Vein endothelial cell (primary cell): ENCODE results near the gene COPS4.

- CAGE, long polyA plus RNA, result no peak
Observed at GRCh38 chr4:78622300-78623035, 70.9 kb downstream of the ANXA3 start.

- CAGE, long polyA plus RNA, result no peak
Observed at GRCh38 chr4:78644628-78644964, 93.0 kb downstream of the ANXA3 start.

GRCh38 chr4:78645695-78646793 lies 94.5 kb downstream of the ANXA3 start:
- CAGE, long polyA plus RNA, result no peak

GRCh38 chr4:78691835-78692443 lies 84.2 kb upstream of the BMP2K start:
- CAGE, long polyA plus RNA, result no peak

DNA sequence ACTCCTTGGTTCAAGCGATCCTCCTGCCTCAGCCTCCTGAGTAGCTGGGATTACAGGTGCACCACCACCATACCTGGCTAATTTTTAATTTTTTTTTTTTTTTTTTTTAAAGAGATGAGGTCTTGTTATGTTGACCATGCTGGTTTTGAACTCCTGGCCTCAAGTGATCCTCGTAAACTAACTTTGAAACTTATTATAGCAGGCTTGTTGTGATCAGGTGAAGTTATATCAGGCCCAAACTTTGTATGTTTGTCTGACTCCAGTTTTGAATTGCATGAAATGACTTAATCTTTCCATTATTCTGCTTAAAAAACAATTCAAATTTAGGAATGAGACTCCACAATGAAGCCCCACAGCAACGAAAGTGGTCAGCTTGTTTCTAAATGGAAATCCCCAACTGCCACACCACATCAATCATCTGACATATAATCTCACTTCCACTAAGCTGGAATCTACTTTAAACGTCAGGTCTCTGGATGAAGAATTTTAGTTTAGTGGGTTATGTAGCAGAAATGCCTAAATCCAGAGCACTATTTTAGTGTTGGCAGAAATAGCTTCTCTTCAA lies 1.9 kb upstream of the BMP2K start:
- CAGE, long polyA plus RNA, result no peak

- CAGE, long polyA plus RNA, result no peak
Observed at GRCh38 chr4:78779184-78779819, 3.2 kb downstream of the BMP2K start.

DNA sequence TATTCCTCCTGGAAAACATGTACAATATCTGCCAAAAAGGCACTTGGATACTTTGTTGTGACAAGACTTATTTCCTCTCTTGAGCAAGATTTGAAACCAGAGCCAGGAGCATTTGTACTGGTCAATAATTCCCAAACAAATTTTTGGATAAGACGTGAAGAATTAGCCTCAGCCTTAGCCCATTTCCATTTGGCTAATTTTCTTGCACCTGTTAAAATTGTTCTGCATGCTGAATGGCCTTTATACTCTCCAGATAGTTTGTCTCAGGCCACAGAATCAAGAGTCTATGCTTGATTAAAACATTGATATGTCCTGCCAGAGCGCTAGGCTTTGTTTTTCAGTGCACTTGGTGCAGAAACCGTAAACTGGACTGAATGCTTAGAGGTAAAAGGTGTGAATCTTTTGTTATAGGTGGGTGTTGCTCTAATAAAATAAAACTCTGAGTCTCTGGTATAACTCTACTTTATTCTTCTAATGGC lies 176.5 kb upstream of the GK2 start:
- CAGE, long polyA plus RNA, result no peak

- CAGE, long polyA plus RNA, result no peak
Observed at GRCh38 chr4:79977808-79978623, 95.0 kb downstream of the ANTXR2 start.

DNA sequence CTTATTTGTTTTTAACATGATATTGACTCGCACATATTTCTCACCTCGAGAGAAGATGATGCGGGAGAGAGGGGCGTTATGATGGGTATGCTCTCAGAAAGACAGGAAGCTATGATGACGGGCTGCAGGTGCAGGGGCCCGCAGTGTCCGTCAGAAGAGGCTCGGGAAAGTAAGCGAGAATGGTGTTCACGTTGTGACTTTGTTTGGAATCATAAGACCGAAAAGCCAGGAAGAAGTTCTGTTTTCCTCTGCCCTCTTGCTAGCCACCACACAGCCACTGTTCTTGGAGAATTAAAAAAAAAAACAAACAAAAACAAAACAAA lies 403 bp upstream of the BMP3 start:
- CAGE, long polyA plus RNA, result no peak

DNA sequence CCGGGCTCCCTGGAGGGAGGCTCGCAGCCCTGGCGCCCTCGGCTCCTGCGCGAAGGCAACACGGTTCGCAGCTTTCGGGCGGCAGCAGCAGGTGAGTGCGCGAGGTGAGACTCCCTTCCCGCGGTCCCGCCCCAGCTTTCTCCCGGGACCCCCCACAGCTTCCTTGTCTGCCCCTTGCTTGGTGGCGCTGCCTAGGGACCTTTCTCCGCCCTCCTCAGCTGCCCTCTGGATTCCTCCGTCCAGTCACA lies 926 bp downstream of the BMP3 start:
- CAGE, long polyA plus RNA, result no peak

GRCh38 chr4:81502602-81502934 lies 30.9 kb upstream of the RASGEF1B start:
- CAGE, long polyA plus RNA, result no peak

DNA sequence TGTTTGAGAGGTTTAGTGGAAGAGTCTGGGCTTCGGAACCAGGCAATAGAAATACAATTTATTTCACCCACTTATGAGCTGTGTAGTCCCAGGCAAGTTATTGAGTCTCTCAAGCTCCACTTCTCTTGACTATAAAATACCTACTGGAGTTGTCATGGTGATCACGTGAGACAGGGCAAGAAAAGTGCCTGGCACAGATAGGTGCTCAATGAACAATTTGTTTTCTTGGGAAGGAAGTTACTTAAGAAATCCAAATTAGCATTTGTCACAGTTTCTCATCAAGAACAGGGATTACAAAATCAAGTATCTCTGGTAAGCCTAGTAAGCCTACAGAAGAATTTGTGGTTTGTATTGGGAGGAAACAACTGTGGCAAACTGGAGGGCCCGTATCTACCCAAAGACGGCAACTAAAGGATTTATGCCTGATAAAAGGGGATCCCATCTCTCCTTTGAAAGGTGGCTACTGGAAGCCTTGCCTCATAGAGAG lies 37.5 kb upstream of the RASGEF1B start:
- CAGE, long polyA plus RNA, result no peak

DNA sequence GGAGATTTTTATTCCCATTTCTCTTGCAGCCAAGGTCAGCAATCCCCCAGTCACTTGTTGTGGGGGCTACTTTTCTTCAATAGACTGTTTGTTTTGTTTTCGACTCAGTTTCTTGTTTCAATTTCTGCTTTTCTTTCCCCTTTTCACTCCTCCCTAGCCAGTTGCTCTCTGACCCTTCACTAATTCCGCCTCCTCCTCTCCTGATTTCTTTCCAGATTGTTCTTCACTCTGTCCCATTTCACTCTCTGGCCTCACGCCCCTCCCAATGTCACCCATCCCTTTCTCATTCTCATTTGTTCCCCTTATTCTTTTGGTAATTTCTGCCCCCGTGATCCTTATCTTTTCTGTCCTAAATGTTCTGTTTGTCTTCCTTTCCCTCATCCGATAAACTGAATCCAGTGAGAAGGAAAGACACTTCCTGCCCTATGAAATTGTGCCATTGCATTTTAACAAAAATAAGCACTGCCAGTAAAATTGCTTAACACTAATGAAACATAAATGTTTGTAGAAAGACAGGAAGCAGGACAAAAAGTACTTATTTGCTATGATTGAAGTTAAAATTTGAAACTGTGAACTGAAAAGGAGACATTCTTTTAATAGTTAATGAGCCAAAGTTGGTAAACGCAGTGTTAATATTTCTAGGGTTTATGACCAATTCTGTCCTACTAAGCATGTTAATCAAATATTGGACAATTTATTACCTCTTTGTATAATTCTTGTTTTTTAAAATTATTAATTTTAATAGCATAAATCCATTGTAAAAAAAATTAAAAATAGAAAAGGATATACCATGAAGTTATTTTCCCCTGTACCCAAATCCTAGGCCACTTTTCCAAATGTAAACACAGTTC lies 94.6 kb upstream of the RASGEF1B start:
- CAGE, long polyA plus RNA, result no peak

DNA sequence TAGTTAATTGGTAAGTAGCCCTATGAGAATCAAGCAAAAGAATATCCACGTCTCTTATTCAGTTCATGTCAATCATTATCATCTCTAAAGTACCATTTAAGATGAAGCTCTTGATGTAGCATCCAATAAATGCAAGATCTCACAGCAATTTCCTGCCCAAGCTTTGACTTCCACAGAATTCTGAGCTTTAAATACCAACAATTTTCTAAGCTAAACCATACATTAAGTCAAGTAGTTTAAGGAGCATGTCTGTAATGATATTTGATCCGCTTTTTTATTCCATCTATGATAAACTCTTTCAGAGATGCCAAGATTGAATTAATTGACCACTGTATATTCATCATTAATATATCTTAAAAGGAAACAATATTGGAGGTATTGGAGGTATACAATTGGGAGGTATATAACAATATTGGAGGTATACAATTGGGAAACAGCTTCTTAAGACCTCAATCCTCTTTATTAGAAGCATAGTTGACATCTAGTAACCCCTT lies 209.2 kb upstream of the RASGEF1B start:
- CAGE, long polyA plus RNA, result no peak

- CAGE, long polyA plus RNA, result no peak
Observed at GRCh38 chr4:82284512-82285518, 89.0 kb downstream of the HNRNPD start.

- CAGE, long polyA plus RNA, result no peak
Observed at GRCh38 chr4:82353242-82353924, 20.4 kb downstream of the HNRNPD start.

DNA sequence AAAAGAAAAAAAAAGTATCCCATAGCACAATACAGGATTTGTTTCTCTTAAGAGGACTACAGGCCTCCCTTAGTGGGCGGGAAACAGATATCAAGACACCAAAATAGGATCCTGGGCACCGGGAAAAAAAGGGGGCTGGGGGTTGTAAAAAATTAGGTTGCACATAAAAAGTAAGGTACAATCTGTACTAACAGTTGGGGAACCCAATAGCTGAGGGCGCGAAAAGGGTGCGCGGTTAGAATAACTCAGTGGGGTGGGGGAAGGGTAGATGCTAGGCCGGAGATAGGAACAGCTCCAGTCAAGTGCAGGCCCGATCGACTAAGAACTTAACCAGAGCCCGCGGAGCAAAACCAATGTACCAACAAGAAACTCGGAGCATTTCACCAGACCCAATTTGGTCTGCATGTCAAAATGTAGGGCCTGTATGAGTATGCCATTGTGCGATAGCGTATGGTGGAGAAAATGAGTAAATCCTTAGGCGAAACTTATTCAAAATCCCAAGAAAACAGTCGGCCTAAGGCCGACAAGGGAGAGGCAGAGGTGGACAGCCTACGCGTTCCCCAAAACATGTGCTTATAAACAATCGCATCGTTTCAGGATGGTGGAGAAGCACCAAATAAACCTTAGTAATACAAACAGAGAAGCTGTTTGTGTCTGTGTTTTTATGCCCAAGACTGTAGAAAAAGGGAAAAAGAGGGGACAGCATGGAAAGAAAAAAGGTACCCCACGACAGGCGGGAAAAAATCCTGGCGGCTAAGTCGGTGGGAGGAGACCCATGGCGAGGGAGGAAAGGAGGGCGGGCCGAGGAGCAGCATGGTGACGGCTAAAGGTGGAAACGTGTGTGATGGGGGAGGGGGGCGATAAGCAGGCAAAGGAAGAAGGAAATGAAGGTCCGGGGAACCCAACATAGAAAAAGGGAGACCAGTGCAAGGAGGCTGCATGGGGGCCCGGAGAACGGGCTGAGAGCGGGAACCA lies 1.1 kb downstream of the HNRNPD start:
- CAGE, long polyA plus RNA, result no peak

GRCh38 chr4:82799191-82799551 lies 575 bp upstream of the SCD5 start:
- CAGE, long polyA plus RNA, result no peak

GRCh38 chr4:83011054-83011294 lies 351 bp upstream of the LIN54 start:
- CAGE, long polyA plus RNA, result no peak

- CAGE, long polyA plus RNA, result no peak
Observed at GRCh38 chr4:83034958-83035542, at the start of gene COPS4. Gene COPS4 (plus strand): TSS chr4:83035183.